Endodermal cell (in vitro differentiated cells): ENCODE measurements around a stretch of chr3.

DNA sequence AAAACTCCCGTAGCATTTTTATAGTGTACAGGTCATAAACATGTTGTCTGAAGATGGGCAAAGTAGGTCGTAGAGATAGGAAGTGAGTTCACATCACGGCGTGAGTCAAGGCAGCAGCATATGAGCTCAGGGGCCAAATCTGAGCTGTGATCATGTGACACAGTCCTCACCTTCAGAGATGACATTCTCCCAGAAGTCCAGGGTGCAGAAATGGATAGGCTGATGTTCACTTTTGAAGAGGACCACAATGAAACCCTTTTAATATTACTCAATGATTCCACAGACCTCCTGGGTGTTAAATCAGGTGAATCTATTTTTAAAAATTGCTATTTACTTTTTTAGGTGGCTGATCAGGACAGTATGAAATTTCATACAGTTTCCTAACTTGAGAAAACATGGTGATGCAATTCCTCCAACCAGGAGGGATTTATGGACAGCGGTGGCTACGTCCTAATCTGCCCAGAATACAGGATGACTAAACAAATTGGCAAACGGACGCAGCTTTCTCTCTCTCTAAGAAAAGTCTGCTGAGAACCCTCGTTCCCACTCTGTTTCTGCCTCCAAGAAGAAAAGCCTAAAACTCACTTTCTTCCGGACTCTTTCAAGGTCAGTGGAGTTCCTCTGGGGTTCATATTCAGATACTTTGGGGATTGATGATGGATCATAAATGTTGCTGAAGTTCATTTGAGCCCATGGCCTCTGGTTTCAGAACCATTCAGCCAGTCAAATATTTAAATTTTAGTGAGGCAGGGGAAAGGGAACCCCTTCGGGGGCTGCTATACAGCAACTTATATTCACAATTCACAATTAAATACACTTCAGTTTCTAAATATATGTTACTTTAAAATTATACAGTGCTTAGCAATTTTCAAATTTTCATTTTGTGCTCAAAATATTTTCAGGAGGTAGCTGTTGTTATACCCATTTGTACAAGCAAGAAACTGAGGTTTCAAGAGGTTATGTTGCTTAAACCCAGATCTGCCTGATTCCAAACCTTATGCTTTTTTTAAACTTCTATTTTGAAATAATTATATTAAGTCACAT lies 34.5 kb downstream of the B3GNT5 start:
- PRO-cap, result no peak

- PRO-cap, result no peak
These were observed 62.6 kb downstream of the B3GNT5 start for GRCh38 chr3:183315535-183316260.

DNA sequence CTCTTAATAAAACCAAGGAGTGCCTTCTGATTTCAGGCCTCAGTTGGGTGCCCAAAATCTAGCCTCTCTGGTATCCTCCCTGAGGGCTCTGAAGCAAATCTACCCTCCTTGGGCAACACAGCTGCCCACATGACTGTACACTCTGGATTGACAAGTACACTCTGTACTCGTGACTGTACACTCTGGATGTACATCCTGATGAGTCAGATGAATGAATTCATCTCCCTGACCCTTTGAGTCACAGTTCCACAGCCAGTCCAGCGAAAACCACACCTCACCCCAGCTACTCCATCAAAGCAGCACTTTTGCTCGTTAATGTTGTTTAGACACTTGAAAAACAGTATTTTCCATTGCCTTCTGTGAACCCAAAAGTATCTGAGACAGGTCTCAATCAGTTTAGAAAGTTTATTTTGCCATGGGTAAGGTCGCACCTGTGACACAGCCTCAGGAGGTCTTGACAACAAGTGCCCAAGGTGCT lies 57.6 kb downstream of the MCF2L2 start:
- PRO-cap, result no peak

GRCh38 chr3:183427178-183427750 lies 1.2 kb downstream of the MCF2L2 start:
- PRO-cap, result no peak

DNA sequence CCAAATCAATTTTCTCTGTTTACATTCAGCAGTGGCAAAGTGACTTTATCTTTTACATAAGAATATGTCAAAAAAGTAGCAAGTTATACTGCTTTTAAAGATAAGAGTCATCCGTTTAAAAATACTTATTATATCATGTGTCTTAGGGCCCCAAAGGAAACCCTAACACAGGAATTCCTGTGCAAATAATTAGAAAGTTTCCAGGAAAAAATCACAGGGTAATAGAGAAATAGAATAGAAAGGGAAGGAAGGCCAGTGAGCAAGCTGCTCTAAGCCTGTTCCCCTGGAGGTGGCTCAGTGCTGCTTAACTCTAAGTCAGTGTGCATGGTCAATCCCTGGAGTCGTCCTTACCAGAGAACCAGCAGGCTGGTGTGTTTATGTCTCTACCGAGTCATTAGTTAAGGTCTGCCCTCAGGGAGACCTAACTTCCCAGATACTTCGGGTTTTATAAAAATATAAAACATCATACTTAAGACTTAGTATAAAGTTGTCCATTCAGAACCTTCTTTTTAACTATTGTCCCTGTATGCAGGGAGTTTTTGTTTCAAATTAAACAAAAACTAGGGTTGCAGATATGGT lies 21.0 kb upstream of the MCF2L2 start:
- PRO-cap, result no peak

DNA sequence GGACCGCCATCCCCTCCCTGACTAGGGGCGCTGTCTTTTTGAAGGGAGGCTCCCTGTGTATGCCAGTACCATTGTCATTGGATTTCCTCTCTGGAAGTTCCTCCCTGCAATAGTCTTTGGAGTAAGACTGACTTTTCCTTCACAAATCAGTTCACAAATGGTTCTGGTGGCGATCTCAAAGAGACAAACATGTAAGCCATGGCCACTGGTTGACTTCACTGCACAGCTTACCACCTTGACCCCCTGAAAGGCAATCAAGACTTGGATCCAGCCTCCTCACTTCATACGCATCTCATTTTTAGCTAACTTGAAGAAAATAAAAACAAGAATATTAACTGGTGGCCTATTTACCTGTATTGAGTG lies 60.7 kb upstream of the MCF2L2 start:
- PRO-cap, result no peak

DNA sequence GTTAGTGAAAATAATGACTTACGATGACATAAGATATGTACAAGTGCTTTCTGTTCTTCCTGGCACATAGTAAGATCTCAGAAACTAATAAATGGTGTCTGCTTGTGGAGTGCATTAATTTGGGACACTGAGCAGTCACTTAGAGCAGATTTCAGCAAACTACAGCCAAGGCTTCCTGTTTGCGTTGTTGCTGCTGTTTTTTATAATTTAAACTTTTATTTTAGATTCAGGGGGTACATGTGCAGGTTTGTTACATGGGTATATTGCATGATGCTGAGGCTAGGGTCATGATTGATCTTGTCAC lies 42.2 kb downstream of the MAP6D1 start:
- PRO-cap, result no peak

DNA sequence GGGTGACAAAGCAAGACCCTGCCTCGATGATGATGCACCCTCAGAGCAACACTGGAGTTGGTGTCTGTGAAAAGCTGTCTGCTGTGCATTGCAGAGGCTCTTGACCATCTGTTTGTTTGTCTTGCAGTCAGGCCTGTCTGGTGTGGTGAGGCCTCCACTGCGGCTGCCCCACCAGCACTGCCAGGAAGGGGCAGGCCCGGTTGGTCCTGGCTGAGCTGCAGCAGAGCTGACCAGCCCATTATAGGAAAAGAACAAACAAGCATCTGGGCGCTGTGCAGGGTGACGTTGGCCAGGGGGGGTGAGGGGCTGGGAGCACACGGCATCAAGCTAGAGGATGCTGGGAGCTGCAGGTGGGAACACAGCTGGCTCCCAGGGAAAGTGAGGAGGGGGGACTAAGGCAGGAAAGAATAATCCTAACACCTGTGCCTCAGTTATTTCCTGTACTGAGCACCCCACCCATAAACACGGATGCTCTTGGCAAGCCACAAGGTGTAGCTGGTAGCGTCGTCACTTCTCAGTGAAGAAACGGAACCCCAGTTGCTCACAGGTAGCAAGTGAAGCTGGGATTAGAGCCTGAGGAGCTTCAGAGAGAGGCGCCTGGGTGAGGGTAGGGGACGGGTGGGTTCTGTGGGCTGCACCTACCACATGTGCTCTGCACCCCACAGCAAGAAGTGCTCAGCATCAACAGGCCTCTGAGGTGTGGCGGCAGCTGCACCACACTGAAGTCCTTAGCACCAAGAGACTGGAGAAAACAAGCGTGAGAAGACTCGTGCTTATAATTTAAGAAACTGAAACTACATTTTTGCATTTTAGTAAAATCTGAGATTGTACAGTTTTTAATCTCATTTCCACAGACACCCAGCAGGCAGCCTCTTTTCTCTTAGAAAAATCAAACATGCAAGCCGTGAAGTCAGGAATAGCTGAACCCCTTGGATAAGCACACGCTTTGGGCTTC lies 10.0 kb downstream of the MAP6D1 start:
- PRO-cap, result no peak

DNA sequence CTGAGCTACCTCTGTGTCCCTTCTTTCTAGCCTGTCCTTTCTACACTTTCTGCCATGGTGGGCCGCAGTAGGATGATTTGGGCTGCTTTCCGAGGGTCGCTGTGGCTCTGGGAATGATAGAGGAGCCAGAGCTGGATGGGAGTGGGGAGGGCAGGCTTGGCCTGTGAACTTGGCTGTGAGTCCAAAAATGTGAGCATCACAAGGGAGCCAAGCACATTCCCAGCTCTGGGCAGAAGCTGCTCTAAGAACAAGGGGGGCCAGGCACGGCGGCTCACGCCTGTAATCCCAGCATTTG lies 5.7 kb downstream of the DVL3 start:
- PRO-cap, result no peak

DNA sequence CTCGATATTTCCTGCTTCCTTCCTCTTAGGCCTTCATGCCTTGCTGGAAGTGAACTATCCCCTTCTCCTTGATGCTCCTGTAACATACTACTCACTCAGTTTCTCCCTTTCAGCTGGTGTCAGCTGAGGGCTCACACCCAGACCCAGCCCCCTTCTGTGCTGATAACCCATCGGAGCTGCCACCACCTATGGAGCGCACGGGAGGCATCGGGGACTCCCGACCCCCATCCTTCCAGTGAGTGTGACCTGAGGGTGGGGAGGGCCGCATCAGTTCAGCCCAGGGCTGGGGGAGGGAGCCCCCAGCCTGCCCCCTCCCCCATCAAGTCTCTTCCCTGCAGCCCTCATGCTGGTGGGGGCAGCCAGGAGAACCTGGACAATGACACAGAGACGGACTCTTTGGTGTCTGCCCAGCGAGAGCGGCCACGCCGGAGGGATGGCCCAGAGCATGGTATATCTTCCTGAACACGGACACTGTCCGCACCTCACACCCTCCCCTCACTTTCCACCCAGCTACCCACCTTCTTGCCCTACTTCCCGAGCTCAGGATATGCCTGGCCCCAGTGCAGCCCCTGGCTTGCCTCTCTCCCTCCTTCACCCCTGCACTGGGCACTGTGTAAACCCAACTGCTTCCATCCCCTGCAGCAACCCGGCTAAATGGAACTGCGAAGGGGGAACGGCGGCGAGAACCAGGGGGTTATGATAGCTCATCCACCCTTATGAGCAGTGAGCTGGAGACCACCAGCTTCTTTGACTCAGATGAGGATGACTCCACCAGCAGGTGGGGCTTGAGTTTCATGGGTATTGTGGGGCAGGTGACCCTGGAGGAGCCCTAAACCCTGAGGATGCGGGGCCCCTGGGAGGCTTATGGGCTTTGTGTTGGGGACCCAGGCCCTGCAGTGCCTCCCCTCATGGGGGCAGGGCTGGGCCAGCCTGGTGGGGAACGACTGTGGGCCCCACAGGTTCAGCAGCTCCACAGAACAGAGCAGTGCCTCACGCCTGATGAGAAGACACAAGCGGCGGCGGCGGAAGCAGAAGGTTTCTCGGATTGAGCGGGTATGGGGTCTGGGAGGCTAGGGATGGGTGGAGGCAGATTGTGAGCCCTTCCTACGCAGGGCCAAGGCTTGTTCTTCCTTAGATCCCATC lies 9.3 kb downstream of the DVL3 start:
- PRO-cap, result no peak

DNA sequence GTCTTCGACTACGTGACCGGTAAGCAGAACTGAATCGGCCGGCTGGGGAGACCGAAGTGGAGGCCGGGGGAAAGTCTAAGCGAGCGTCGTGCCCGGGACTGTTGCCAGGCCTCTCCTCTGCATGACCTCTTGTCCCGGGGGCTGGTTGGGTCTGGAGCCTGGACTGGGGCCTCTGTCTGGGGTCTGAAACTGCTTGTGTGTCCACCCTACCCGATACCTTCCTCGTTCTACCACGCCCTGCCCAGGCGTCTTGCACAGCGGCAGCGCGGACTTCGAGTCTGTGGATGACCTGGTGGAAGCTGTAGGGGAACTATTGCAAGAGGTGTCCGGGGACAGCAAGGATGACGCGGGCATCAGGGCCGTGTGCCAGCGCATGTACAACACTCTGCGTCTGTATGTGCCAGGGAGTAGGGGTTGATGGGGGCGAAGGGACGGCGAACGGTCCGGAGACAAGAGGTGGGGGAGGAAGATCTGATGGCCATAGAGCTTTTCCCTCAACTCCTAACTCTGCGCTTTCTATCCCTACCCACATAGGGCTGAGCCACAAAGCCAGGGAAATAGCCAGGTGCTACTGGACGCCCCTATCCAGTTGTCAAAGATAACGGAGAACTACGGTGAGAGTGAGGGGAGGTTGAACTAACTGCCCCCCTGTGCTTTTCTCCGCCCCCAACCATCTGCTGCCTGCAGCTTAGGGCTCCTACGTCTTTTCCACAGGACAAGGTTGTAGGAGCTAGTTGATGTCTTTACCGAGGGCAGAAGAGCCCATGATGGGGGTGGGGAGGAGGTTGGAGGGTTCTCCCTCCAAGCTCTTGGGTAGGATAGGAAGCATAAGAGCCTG lies 482 bp downstream of the ABCF3 start:
- PRO-cap, result bidirectional peak, plus-strand start at position 430 of the sequence, minus-strand start at position 280 of the sequence

GRCh38 chr3:184229904-184230665 lies 700 bp downstream of the VWA5B2 start:
- PRO-cap, result no peak

DNA sequence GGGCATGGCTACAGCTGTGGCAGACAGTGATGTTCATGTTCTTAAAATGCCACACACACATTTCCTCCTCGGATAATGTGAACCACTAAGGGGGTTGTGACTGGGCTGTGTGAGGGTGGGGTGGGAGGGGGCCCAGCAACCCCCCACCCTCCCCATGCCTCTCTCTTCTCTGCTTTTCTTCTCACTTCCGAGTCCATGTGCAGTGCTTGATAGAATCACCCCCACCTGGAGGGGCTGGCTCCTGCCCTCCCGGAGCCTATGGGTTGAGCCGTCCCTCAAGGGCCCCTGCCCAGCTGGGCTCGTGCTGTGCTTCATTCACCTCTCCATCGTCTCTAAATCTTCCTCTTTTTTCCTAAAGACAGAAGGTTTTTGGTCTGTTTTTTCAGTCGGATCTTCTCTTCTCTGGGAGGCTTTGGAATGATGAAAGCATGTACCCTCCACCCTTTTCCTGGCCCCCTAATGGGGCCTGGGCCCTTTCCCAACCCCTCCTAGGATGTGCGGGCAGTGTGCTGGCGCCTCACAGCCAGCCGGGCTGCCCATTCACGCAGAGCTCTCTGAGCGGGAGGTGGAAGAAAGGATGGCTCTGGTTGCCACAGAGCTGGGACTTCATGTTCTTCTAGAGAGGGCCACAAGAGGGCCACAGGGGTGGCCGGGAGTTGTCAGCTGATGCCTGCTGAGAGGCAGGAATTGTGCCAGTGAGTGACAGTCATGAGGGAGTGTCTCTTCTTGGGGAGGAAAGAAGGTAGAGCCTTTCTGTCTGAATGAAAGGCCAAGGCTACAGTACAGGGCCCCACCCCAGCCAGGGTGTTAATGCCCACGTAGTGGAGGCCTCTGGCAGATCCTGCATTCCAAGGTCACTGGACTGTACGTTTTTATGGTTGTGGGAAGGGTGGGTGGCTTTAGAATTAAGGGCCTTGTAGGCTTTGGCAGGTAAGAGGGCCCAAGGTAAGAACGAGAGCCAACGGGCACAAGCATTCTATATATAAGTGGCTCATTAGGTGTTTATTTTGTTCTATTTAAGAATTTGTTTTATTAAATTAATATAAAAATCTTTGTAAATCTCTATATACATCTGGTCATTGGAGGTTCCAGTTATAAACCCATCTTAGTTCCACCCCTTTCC lies 8.2 kb downstream of the FAM131A start:
- PRO-cap, result bidirectional peak, plus-strand start at position 539 of the sequence, minus-strand start at position 556 of the sequence

DNA sequence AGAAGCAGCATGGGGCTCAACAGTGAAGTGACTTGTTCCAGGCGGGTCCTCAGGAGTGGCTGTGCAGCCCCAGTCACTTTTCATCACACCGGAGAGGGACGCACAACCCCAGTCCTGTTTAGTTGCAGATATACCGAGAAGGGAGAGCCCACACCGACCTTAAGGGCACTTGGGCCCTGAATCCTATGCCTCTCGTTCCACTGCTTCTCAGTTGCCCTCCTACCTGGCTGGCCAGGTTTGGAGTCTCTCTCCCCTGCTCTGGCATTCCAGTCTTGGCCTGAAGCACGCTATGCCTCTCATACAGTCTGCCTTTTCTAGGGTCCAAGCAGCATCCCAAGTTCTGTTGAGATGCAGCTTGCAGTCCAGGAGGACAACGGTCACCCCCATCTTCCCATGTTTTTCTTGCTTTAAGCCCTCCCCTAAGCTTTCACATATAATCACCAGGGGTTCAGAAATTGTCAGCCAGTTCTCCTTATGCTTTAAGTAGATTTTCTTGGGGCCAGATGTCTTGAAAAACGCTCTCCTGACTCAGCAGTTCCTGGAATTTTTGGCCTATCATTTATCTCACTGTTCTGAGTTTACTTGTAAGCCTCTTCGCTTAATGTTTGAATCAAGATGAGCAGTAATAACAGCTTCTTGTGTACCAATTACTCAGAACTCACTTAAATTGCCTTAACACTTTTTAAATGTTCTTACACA lies 10.2 kb downstream of the FAM131A start:
- PRO-cap, result no peak

- PRO-cap, result no peak
These were observed 1.5 kb downstream of the CHRD start for GRCh38 chr3:184381168-184381981.

GRCh38 chr3:184558767-184559739 lies 2.5 kb upstream of the EPHB3 start:
- PRO-cap, result no peak

GRCh38 chr3:184604100-184604959 lies 42.7 kb downstream of the EPHB3 start:
- PRO-cap, result bidirectional peak, plus-strand start at chr3:184604443, minus-strand start at chr3:184604198; bidirectional peak, plus-strand start at chr3:184604893, minus-strand start at chr3:184604688

DNA sequence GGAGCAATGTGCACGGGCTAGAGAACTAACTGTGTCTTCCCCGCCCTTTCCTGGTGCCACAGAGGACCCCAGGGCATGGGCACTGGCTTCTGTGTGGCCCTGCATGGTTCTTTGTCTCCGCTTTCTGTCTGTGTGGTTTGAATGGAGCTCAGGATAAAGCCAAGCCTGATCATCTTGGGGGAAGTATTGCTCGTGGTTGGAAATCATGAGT lies 55.5 kb downstream of the MAGEF1 start:
- PRO-cap, result no peak

GRCh38 chr3:184710414-184711328 lies 1.2 kb downstream of the MAGEF1 start:
- PRO-cap, result no peak

- PRO-cap, result bidirectional peak, plus-strand start at chr3:184711699, minus-strand start at chr3:184711625
These were observed 516 bp downstream of the MAGEF1 start for GRCh38 chr3:184711329-184711766.